Neural cell (in vitro differentiated cells): Measurements from ENCODE around the gene CNR1.

- RAMPAGE, long total RNA: no peak
Measured at GRCh38 chr6:84163024-84163615, 64.3 kb downstream of the CEP162 start.

DNA sequence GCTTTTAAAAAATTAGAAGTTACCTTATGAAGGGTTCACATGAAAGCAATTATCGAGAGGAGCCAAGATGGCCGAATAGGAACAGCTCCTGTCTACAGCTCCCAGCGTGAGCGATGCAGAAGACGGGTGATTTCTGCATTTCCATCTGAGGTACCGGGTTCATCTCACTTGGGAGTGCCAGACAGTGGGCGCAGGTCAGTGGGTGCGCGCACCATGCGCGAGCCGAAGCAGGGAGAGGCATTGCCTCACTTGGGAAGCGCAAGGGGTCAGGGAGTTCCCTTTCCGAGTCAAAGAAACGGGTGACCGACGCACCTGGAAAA, 138.1 kb downstream of the TBX18 start:
- RAMPAGE, long total RNA: no peak

GRCh38 chr6:84954114-84954375, 189.6 kb upstream of the TBX18 start:
- RAMPAGE, long total RNA: no peak

GRCh38 chr6:85283555-85284008, 166.3 kb upstream of the NT5E start:
- RAMPAGE, long total RNA: no peak

- RAMPAGE, long total RNA: no peak
Measured at GRCh38 chr6:85405150-85405944, 44.5 kb upstream of the NT5E start.

- RAMPAGE, long total RNA: no peak
Measured at GRCh38 chr6:85451625-85451839, 1.6 kb downstream of the NT5E start.

GRCh38 chr6:85594389-85594811, 742 bp upstream of the SNX14 start:
- RAMPAGE, long total RNA: no peak

GRCh38 chr6:85639334-85639933, 3.3 kb downstream of the SYNCRIP start:
- RAMPAGE, long total RNA: no peak

DNA sequence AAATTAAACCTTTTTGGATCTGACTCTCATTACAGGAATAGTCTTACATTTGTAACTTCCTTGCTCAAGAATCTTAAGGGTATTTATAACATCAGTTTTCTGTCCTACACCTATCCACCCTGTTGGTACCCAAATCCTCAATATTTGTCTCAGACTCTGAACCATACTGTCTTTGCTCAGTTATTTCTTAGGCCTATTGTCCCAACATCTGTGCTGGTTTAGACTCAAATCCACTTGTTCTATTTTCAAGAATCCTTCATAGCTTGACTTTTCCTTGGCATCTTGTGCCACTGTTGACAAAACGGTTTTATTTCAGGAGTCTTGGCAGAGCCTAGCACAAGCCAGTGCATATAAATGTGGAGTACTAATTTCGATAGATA, 33.1 kb upstream of the SYNCRIP start:
- RAMPAGE, long total RNA: no peak

GRCh38 chr6:86477254-86478234, 459.8 kb upstream of the HTR1E start:
- RAMPAGE, long total RNA: no peak

GRCh38 chr6:87212988-87213889, 57.9 kb downstream of the ZNF292 start:
- RAMPAGE, long total RNA: no peak

GRCh38 chr6:87268609-87269209, 53.7 kb upstream of the SMIM8 start:
- RAMPAGE, long total RNA: no peak

- RAMPAGE, long total RNA: no peak
Measured at GRCh38 chr6:87272846-87273715, 49.3 kb upstream of the SMIM8 start.

- RAMPAGE, long total RNA: no peak
Measured at GRCh38 chr6:87322724-87323404, 476 bp downstream of the SMIM8 start.

GRCh38 chr6:87702342-87702590, 233 bp upstream of the AKIRIN2 start:
- RAMPAGE, long total RNA: no peak

DNA sequence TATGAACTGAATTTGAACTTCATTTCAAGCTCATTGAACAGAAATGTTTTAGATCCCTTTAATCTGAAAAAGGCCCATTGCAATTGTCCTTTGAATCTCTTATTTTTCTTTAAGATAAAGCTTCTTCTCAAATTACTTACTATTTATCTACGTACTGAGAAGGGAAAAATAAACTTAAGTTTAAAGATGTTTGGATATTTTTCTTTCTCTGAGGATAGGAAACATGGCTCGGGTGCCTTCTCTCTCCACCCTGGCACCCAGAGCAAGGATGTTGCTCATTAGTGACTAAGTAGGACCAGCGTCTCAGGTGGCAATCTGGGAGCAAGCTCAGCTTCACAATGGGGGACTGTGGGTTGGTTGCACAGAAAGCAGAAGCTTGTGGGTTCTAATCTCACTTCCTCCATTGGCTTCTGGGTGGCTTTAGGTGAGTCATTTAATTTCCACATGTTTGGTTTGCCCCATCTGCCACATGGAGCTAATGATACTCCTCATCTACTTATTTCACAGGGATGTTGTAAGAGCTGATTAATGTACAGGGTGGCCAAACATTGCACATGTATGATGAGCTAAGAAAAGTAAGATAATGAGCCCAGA, 54.7 kb upstream of the AKIRIN2 start:
- RAMPAGE, long total RNA: no peak

- RAMPAGE, long total RNA: no peak
Measured at GRCh38 chr6:88165432-88165774, 744 bp downstream of the CNR1 start.

DNA sequence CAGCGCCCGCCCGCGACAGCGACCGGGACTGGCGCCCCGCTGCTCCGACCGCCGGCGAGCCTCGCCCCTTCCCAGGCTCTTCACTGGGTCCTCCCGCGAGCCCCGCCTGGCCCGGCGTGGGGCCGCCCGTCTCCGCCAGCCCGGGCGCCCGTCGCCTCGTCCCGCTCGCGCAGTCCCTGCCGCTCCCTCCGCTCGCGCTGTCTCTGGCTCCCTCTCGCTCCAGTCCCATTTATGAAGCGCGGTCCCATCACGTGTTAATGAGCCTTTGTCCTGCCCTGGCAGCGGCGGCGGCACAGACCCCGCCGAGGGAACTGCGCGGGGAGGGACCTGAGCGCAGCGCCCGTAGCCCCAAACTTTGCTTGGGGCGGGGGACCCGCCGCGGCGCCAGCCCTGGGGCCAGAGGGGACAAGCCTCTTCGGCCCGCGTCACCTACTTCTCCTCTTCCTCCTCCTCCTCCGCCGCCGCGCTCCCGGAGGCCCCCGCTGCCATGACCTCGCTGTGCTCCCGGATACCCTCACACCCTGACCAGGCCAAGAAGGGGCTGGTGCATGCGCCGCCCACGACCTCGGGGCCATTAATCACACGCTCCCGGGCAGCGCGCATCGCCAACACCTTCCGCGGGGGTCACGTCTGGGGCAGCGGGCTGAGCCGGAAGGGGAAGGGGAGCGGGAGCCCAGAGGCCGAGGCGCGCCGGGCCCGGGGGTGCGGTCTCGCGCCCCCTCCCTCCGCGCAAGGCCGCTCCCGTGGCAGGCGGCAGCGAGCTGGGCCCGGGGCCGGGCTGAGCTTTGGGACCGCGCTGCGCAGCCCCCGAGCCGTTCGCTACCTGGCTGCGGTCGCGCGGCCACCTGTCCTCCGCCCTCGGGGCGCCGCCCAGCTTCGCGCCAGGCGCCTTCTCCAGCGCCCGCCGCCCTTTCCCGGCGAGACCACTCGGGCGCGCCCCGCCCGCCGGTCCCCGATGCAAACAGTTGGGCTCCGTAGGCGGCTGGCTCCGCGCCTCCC, at the start of gene CNR1:
Gene CNR1 (minus strand): TSS at position 205 of the 999 bp plus-strand sequence.
- RAMPAGE, long total RNA: start-site peak on the plus strand centred at position 229 of the sequence, 230 bp wide, 38 and 17 reads in 2 replicates; start-site peak on the minus strand centred at position 502 of the sequence, 43 bp wide, 119 and 141 reads in 2 replicates; start-site peak on the minus strand centred at position 667 of the sequence, 171 bp wide, 111 and 92 reads in 2 replicates

- RAMPAGE, long total RNA: no peak
Measured at GRCh38 chr6:88442670-88443141, 276.6 kb upstream of the CNR1 start.

- RAMPAGE, long total RNA: no peak
Measured at GRCh38 chr6:89085213-89085730, 4.7 kb downstream of the PNRC1 start.